Thoracic aorta endothelial cell (primary cell): ENCODE measurements around a stretch of chr3.

GRCh38 chr3:197938470-197939069, 11.4 kb upstream of the RPL35A start:
- CAGE, long polyA plus RNA, result no peak

GRCh38 chr3:198038863-198039432, 78.9 kb downstream of the LMLN start:
- CAGE, long polyA plus RNA, result no peak

DNA sequence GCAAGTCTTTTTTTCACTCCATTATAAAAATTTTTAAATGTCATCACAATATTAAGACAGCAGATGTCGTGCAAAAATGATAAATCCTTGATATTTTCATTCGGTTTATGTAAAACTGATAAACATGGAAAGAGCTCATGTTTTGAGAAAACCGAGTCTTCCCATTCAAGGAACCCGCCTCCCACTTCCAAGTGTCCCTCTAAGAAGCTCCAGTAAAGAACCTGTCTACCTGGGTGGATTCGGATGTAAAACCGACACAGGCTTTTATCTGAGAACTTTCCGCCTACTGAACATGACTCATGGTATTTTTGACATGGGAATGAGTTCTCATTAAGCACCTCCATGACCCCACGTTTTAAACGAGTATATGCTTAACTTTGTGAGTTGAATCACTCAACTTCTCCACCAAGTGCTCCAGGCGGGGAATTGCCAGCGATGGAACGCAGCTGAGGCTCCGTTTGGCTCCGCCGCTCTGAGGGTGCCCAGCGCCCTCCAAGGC, 119.8 kb downstream of the LMLN start:
- CAGE, long polyA plus RNA, result no peak